ENCODE measurements around a stretch of chr12.

DNA sequence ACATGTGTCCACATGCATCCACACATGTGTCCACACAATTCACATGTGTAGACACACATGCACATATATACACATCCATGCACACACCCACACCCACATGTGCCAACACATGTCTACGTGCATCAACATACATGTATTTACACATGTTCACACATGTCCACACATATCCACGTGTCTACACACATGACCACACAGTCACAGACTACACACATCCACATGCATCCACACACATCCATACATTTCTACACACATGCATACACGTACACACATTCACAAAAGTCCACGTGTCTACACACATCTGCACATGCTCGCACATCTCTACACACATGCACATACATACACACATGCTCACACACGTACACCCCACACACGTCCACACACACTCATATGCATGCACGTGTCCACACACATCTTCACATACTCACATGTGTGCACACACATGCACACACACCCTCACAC is 3.4 kb downstream of the ADGRD1 start:
CAGE:
- cytosol, long polyA minus RNA, result no peak
- cytosol, long polyA plus RNA, result no peak
- long polyA plus RNA, result no peak
- nucleus, long polyA minus RNA, result no peak
- nucleus, long polyA plus RNA, result no peak

GRCh38 chr12:131074203-131075121 is 120.8 kb downstream of the ADGRD1 start:
CAGE:
- cytosol, long polyA minus RNA, result no peak
- cytosol, long polyA plus RNA, result no peak
- long polyA plus RNA, result no peak
- nucleus, long polyA minus RNA, result no peak
- nucleus, long polyA plus RNA, result no peak

GRCh38 chr12:131218118-131219193 is 264.7 kb downstream of the ADGRD1 start:
CAGE:
- cytosol, long polyA minus RNA, result no peak
- cytosol, long polyA plus RNA, result no peak
- long polyA plus RNA, result no peak
- nucleus, long polyA minus RNA, result no peak
- nucleus, long polyA plus RNA, result no peak

GRCh38 chr12:131406170-131406674 is 304.7 kb upstream of the SFSWAP start:
CAGE:
- cytosol, long polyA minus RNA, result no peak
- cytosol, long polyA plus RNA, result no peak
- long polyA plus RNA, result no peak
- nucleus, long polyA minus RNA, result no peak
- nucleus, long polyA plus RNA, result no peak

GRCh38 chr12:131832326-131832957 is 4.2 kb downstream of the MMP17 start:
CAGE:
- cytosol, long polyA minus RNA, result no peak
- cytosol, long polyA plus RNA, result no peak
- long polyA plus RNA, result no peak
- nucleus, long polyA minus RNA, result no peak
- nucleus, long polyA plus RNA, result no peak

CAGE:
- cytosol, long polyA minus RNA, result no peak
- cytosol, long polyA plus RNA, result no peak
- long polyA plus RNA, result no peak
- nucleus, long polyA minus RNA, result no peak
- nucleus, long polyA plus RNA, result no peak
Measured at GRCh38 chr12:131860399-131861252, 32.4 kb downstream of the MMP17 start.

CAGE:
- cytosol, long polyA minus RNA, result no peak
- cytosol, long polyA plus RNA, result no peak
- long polyA plus RNA, result no peak
- nucleus, long polyA minus RNA, result no peak
- nucleus, long polyA plus RNA, result no peak
Measured at GRCh38 chr12:132029552-132030444, 80.1 kb downstream of the EP400 start.

DNA sequence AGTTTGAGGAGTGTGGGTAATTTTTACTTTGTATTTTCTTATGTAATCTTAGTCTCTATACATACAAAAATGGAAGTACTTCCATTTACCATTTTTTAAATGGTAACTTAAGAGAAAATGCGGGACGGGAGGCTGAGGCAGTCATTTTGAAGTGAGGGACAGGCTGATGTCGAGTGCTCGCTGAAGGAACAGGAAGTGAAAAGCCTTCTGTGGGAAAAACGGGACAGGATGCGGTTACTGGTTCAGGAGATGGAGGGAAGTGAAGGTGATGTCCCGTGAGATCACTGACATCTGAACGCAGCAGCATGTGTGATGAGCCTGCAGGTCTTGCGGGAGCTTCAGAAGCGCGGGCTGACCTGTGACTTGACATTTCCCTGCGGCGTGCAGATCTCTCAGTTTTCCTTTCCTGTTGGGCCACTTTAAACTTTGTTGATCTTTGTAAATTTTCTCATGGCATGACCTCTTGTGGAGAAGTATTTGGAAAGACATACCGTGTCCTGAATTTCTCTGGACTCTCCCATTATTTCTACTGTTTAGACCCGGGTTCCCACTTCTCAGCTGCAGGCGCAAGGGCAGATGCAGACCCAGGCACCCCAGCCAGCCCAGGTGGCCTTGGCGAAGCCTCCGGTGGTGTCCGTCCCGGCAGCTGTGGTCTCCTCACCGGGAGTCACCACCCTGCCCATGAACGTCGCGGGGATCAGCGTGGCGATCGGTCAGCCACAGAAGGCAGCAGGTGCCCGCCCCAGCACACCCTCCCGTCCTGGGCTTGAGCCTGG is 77.7 kb downstream of the DDX51 start:
CAGE:
- cytosol, long polyA minus RNA, result no peak
- cytosol, long polyA plus RNA, result no peak
- long polyA plus RNA, result no peak
- nucleus, long polyA minus RNA, result no peak
- nucleus, long polyA plus RNA, result no peak

DNA sequence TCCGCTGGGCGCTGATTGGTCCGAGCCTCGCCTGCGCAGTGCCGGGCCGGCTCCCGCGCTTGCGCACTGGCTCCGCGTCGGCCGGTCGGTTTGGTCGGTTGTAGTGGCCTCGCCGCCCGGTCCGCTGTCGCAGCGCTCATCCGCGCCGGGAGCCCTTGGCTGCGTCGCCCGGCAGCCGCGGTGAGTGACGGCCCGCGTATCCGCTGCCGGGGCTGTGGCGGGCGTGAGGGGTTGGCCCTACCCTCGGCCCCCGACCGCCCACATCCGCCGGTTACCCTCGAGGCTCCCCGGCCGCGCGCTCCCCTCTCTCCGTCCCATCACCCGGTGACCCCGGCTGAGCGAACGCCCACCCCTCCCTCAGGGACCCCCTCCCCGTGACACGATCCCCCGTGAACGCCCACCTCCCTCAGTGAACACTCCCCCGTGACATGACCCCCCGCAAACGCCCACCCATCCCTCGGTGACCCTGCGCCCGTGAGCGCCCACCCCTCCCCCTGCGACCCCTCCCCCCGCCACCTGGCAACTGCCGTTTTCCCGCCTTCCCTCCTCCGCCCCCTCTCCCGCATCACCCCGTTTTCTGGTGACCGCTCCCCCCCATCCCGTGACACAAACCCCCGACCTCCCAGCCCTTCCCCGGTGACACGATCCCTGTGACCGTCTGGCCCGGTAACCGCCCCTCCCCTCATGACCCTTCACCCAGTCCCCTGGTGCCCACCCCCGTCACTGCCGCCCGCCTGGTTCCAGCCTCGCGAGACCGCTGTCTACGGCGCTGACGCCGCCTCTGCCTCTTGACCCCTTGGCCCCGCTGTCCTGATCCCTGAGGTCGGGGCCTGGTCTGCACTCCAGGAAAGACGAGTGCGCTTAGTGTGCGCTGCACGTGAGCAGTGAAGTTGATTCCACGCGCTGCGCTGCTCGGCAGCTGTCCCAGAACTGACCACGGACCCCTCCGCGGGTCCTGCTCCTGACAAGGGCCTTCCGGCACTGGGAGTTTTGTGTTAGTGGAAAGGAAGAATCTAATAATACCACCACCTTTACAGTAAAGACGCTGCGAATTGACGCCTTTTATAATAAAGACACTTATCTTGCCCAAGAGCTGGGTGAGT is 59.5 kb downstream of the DDX51 start:
CAGE:
- cytosol, long polyA minus RNA, result no peak
- cytosol, long polyA plus RNA, result start-site peak on the plus strand centred at position 107 of the sequence, 91 bp wide, 21 and 7 reads in 2 replicates
- long polyA plus RNA, result start-site peak on the plus strand centred at position 251 of the sequence, 378 bp wide, 16 and 32 reads in 2 replicates
- nucleus, long polyA minus RNA, result start-site peak on the plus strand centred at position 84 of the sequence, 36 bp wide, 12 reads
- nucleus, long polyA plus RNA, result no peak

GRCh38 chr12:132145958-132146915 is 2.0 kb downstream of the NOC4L start:
CAGE:
- cytosol, long polyA minus RNA, result no peak
- cytosol, long polyA plus RNA, result no peak
- long polyA plus RNA, result no peak
- nucleus, long polyA minus RNA, result no peak
- nucleus, long polyA plus RNA, result no peak

DNA sequence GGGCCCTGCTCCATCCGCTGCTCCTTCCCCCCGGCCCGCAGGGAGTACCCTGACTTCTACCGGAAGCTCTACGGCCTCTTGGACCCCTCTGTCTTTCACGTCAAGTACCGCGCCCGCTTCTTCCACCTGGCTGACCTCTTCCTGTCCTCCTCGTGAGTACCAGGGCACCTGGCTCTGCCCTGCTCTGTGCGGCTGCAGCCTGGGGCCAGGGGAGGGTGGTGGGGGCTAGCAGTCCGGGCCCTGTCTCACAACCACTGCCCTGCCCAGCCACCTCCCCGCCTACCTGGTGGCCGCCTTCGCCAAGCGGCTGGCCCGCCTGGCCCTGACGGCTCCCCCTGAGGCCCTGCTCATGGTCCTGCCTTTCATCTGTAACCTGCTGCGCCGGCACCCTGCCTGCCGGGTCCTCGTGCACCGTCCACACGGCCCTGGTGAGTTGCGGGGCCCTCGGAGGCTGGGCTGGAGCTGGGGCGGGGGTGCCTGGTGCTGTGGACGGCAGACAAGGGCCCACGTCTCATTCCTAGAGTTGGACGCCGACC is 7.0 kb downstream of the NOC4L start:
CAGE:
- cytosol, long polyA minus RNA, result start-site peak on the plus strand centred at position 100 of the sequence, 5 bp wide, 5 reads
- cytosol, long polyA plus RNA, result no peak
- long polyA plus RNA, result no peak
- nucleus, long polyA minus RNA, result no peak
- nucleus, long polyA plus RNA, result no peak

CAGE:
- cytosol, long polyA minus RNA, result no peak
- cytosol, long polyA plus RNA, result no peak
- long polyA plus RNA, result no peak
- nucleus, long polyA minus RNA, result no peak
- nucleus, long polyA plus RNA, result no peak
Measured at GRCh38 chr12:132155928-132156629, 11.8 kb downstream of the NOC4L start.

DNA sequence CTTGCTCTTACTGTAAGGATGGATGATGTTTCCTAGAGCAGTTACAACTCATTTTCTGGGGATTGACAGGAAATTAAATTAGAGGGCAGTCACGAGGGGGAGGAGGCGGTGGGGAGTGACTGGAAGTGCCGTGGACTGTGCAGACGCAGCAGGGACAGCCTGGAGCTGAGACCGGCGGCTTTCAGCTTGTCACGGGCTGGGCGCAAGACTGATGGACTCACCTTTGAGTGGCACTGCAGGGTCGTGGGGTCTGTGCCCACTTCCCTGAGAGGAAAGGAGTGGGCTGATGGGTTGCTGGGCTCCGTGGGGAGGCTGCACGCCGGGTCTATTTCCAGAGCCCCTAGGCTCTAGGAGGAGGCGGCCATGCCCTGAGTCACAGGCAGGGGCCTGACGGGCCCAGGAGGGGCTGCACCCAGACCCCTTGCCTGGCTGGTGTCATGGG is 32.9 kb downstream of the NOC4L start:
CAGE:
- cytosol, long polyA minus RNA, result no peak
- cytosol, long polyA plus RNA, result no peak
- long polyA plus RNA, result no peak
- nucleus, long polyA minus RNA, result no peak
- nucleus, long polyA plus RNA, result no peak

DNA sequence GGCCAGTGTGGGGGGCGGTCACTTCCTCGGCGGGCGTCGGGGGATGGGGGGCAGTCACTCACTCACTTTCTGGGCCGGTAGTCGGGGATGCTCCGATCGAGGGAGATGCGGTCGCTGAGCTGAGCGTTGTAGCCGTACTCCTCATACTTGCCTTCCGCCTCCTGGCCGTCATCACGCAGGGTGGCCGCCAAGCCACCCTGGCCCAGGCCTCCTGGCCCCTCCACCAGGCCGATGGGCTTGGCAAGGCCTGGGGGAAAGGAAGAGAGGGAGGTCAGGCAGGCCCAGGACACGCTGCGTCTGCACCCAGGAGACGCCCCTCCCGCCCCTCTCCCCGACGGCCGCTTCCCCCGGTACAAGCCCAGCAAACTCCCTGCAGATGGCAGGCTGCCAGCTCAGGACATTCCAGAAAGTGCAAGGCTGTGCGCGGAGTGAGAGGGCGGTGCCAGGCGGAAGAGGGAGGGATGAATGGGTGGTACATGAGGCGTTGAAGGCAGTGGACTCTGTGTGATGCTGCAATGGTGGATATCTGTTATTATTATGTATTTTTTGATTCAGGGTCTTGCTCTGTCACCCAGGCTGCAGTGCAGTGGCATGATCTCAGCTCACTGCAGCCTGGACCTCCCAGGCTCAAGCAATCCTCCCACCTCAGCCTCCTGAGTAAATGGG is 43.1 kb downstream of the GALNT9 start:
CAGE:
- cytosol, long polyA minus RNA, result no peak
- cytosol, long polyA plus RNA, result no peak
- long polyA plus RNA, result no peak
- nucleus, long polyA minus RNA, result no peak
- nucleus, long polyA plus RNA, result no peak

CAGE:
- cytosol, long polyA minus RNA, result no peak
- cytosol, long polyA plus RNA, result no peak
- long polyA plus RNA, result no peak
- nucleus, long polyA minus RNA, result no peak
- nucleus, long polyA plus RNA, result no peak
Measured at GRCh38 chr12:132327877-132328276, 1.5 kb downstream of the GALNT9 start.

GRCh38 chr12:132437173-132437475 is 52.8 kb upstream of the FBRSL1 start:
CAGE:
- cytosol, long polyA minus RNA, result no peak
- cytosol, long polyA plus RNA, result no peak
- long polyA plus RNA, result no peak
- nucleus, long polyA minus RNA, result no peak
- nucleus, long polyA plus RNA, result no peak

DNA sequence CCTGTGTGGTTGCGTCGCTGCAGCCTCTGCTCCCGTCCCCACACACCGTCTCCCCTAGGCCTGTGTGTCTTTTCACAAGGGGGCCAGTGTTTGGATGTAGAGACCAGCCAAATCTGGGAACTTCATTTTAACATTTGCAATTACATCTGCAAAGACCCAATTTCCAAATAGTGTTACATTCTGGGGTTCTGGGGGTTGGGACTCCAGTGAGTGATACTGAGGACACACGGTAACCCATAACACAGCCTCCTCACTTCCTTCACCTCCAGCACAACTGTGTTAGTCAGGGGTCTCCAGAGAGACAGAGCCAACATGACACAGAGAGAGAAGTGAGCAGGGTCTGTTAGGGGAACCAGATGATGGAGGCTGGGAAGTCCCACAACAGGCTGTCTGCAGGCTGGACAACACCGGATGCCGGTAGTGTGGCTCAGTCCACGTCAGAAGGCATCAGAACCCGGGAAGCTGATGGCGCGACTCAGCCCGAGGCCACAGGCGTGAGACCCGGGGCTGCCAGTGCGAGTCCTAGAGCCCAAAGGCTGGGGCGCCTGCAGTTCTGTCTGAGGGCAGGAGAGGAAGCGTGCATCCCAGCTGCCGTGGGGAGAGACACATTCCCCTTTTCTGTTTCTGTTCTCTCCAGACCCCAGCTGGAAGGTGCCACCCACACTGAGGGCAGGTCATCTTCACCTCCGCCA is 8.2 kb upstream of the FBRSL1 start:
CAGE:
- cytosol, long polyA minus RNA, result no peak
- cytosol, long polyA plus RNA, result no peak
- long polyA plus RNA, result no peak
- nucleus, long polyA minus RNA, result no peak
- nucleus, long polyA plus RNA, result no peak

DNA sequence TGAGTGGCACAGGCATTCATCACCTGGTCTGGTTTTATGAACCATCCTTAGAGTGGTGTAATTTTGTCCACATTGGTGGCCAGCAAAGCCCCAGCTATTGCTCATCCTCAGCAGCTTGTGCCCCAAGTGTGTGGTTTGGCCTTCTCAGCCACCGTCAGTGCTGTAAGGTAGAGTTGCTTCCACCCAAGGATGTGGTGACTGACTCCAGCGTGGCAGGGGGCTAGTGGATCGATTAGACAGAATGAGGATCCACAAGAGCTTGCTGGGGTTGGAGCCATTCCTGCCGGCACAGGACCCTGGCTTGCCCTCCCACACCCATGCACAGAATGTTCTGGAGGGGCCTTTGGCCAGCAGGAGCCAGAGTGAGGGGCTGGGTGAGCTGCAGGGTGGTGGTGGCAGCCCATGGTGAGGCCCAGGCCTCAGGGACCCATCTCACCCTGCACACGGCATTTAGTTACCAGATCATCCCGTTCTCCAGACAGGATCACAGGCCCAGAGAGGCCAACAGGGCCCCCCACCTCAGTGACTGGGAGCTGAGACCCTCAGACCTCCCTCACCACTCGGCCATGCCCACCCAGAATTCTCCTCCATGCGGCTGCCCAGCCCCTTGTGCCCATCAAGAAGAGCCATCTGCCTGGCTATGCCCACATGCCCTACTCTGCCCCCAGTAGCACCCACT is 42.0 kb downstream of the FBRSL1 start:
CAGE:
- cytosol, long polyA minus RNA, result no peak
- cytosol, long polyA plus RNA, result no peak
- long polyA plus RNA, result no peak
- nucleus, long polyA minus RNA, result no peak
- nucleus, long polyA plus RNA, result no peak

GRCh38 chr12:132536525-132537159 is 46.7 kb downstream of the FBRSL1 start:
CAGE:
- cytosol, long polyA minus RNA, result no peak
- cytosol, long polyA plus RNA, result no peak
- long polyA plus RNA, result no peak
- nucleus, long polyA minus RNA, result no peak
- nucleus, long polyA plus RNA, result no peak

CAGE:
- cytosol, long polyA minus RNA, result no peak
- cytosol, long polyA plus RNA, result no peak
- long polyA plus RNA, result no peak
- nucleus, long polyA minus RNA, result no peak
- nucleus, long polyA plus RNA, result no peak
Measured at GRCh38 chr12:132542528-132543500, 52.9 kb downstream of the FBRSL1 start.

Data from keratinocyte (primary cell).